SK-N-SH (cell line): ENCODE results near the genes GATD3, PFKL, KRTAP10-12 and PTTG1IP.

DNA sequence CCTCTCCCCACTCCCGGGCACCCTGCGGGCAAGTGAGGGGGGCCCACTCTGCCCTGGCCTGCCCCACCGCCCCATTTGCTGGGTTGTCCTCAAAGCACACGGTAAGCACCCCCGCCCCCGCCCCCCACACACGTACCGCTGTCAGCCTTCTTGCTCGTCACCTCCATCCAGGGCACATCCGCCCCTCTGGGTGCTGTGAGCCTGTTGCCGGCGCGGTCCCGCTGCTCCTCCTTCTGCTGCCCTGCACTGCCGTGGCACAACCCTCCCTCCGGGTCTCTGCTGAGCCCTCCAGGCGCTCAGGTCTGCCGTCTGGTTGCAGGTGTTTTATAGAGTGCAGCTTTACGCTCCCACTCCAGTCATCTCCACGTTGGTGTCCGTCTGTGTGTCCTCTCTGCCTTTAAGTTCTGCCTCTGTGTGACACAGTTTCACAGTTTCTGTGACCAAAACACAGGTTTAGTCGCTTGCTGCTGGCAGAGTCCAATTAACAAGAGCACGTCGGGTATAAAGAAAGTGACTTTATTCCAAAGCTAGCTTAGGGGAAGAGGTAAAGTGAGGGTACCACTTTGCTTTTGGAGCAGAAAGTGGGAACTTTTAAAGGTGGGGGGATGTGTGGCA lies 52.1 kb downstream of the AGPAT3 start:
- RRBS = 64% methylated on average over 6 of the region's 24 CpGs
CAGE:
- cytosol, long polyA plus RNA = no peak
- long polyA plus RNA = no peak
- nucleus, long polyA plus RNA = no peak

GRCh38 chr21:43929089-43930151 lies 64.4 kb downstream of the AGPAT3 start:
- RRBS = 97% methylated on average over 9 of the region's 42 CpGs
CAGE:
- cytosol, long polyA plus RNA = no peak
- long polyA plus RNA = no peak
- nucleus, long polyA plus RNA = no peak

GRCh38 chr21:43982058-43983028 lies 29.8 kb upstream of the TRAPPC10 start:
- RRBS = 95% methylated on average over 7 of the region's 46 CpGs
CAGE:
- cytosol, long polyA plus RNA = no peak
- long polyA plus RNA = no peak
- nucleus, long polyA plus RNA = no peak

- RRBS = no CpG with 5 or more reads among the region's 38 CpGs
CAGE:
- cytosol, long polyA plus RNA = no peak
- long polyA plus RNA = no peak
- nucleus, long polyA plus RNA = no peak
Observed at GRCh38 chr21:43984938-43985918, 26.9 kb upstream of the TRAPPC10 start.

DNA sequence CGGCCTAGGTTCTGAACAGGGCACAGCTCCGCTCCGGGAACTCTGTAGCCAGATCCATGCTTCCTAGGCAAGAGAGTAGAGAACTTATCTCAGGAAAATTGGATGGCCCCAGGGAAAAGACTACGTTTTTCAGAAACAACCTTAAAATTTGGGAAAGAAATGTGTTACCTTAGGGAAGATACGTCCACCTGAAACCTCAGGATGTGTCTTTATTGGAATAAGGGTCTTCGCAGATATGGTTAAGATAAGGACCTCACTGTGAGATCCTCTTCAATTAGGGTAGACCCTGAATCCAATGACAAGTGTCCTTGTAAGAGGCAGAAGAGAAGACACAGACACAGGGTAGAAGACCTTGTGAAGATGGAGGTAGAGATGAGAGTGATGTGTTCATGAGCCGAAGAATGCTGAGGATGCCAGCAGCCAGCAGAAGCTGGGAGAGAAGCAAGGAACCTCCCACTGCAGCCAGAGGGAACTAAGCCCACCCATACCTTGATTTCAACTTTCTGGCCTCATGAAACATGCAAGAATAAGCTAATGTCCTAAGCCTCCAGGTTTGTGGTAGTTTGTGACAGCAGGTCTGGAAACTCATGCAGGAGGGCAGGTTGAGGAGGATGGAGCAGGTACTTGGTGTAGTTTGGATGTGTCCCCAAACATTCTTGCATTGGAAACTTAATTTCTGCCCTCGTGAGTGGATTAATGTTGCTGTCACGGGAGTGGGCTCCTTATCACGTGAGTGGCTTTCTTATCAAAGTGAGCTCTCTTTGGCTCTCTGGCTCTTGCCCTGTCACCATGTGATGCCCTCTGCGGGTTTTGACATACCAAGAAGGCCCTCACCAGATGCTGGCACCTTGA lies 22.6 kb downstream of the TRAPPC10 start:
- RRBS = no CpG with 5 or more reads among the region's 11 CpGs
CAGE:
- cytosol, long polyA plus RNA = no peak
- long polyA plus RNA = no peak
- nucleus, long polyA plus RNA = no peak

DNA sequence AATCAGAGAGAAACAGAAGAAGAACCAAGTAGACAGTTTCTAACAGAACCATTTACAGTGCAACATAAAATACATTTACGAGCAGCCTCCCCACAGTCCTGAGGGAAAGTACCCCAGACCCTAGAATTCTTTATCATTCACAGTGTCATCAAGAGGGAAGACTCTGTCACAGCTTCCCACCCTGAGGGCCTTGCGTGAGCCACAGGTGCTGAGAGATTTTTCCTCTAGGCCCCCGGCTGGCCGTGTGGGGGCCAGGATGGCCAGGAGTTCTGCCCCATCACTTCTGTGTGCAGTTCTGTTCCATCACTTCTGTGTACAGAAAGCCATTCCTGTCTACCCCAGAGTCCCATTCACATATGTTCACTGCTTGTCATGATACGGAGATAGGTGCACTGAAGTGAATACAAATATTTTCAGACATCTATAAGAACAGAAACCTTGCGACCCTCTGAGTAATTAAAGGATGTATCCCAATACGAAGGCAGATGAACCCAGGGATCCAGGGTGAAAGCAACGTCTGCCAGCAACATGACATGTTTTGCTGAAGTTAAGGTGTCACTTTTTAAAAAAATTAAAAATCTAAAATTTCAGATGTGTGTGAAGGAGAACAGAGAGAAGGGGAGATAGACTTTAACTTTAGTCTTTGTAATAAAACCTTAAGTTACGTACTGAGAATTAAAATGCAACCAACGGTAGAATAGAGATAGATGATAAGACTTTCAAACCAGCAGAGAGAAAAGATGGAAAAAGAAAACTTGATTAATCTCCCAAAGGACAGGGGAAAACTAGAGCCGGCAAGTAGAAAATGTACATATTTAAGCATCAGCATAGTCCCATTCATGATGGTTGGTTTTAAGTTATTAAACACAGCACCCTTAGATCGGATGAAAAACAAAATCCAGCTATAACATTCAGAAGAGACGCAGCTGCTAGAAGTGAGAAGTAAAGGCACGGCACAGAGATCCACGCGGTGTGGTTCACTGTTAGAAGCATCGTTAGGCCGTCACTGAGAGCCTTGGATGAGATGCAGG lies 24.4 kb downstream of the TRAPPC10 start:
- RRBS = no CpG with 5 or more reads among the region's 18 CpGs
CAGE:
- cytosol, long polyA plus RNA = no peak
- long polyA plus RNA = no peak
- nucleus, long polyA plus RNA = no peak

DNA sequence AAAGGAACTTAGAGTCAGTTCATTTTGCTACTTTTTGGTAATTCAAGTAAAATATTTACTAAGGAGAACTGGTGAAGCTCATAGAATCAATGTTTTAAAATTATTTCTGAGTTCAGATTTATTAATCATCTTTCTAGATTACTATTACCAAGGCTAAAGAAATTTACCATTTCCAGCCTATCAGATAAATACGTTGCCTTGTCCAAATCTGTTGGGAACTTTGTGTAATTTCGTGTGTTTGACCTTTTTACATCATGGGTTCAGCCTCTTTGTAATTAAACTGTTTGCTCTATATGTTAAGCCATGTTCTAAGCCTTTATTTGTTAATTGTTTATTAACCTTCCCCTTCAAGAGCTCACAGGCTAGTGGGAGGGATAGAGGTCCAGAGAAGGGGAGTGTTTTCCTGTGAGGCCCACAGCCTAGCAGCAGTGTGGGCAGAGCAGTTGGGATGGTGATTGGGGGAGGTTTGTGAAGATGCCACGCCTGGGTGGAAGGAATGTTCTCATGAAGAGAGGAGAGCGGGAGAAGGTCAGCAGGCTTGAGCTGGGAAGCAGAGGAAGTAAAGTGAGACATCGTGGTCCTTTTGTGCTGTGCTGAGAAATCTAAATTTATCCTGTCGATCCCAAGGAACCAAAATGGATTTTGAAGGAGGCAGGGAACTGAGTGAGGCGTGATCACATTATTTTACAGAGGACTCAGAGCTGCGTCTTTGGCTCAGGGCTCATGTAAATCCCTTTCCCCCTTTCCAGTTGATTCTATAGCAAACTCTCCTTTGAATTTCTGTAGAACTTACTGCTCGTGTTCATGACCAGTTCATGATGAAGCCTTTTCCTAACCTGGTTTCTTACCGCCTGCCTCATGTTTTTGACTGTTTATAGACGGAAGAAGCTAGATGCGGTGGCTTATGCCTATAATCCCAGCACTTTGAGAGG lies 42.6 kb downstream of the TRAPPC10 start:
- RRBS = no CpG with 5 or more reads among the region's 12 CpGs
CAGE:
- cytosol, long polyA plus RNA = no peak
- long polyA plus RNA = no peak
- nucleus, long polyA plus RNA = no peak

DNA sequence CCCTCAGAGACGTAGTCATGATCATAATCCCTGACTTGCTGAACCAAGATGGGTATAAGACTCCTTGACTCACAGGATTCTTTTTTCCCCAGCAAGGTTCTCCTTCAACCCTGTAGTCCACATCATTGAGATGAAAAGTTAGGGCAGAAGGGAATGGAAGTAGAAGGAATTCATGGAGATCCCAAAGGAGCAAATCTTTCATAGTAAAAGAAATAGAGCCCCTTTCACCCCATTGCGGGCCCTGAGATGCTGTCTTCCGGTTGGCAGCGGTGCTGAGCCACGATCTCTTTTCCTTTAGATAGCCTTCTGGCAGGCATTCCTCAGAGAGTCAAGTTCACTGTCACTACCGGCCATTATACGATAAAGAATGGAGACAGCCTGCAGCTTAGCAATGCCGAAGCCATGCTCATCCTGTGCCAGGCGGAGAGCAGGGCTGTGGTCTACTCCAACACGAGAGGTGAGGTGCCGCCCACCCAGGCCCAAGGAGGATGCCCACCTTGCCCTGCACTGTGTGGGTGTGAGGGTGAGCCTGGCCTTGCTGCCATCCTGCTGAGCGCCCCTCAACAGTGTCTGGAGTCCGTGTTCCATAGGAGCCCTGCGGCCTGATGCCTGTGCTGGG lies 20.6 kb upstream of the PWP2 start:
- RRBS = 95% methylated on average over 4 of the region's 14 CpGs
CAGE:
- cytosol, long polyA plus RNA = no peak
- long polyA plus RNA = no peak
- nucleus, long polyA plus RNA = no peak

GRCh38 chr21:44133245-44133828 lies at the start of gene GATD3:
Gene GATD3, plus strand, starts transcription at chr21:44133683.
- RRBS = 2% methylated on average over 18 of the region's 58 CpGs
CAGE:
- cytosol, long polyA plus RNA = no peak
- long polyA plus RNA = no peak
- nucleus, long polyA plus RNA = no peak

DNA sequence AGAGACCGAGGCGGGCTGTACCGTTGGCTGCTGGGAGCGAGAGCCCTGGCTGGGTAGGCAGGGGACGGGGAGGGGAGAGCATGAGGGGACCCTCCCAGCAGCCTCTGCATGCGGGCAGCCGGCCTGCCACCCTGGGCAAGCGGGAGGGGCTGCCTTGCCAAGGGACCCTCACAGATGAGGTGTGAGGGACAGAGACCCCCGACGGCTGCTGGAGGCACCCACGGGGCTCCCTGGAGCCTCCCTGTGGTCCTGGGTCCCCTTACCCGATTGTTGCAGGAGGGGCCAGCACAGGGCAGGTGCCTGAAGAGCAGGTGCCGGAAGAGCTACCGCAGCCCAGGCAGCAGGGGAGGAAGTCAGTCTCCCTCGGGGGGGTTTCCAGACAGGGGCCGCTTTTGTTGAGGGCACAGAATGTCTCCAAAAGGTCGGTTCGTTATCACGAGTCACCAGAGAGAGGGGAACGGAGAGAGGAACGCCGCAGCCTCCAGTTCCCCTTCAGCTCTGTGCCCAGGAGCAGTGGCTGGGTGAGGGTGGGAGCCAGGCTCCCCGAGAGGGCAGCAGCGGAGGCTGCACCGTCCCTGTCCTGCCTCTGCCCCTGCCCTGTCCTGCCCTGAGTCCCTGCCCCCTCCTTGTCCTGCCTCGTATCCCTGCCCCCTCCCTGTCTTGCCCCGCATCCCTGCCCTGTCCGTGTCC lies 26.2 kb downstream of the GATD3 start:
- RRBS = no CpG with 5 or more reads among the region's 28 CpGs
CAGE:
- cytosol, long polyA plus RNA = no peak
- long polyA plus RNA = no peak
- nucleus, long polyA plus RNA = no peak

DNA sequence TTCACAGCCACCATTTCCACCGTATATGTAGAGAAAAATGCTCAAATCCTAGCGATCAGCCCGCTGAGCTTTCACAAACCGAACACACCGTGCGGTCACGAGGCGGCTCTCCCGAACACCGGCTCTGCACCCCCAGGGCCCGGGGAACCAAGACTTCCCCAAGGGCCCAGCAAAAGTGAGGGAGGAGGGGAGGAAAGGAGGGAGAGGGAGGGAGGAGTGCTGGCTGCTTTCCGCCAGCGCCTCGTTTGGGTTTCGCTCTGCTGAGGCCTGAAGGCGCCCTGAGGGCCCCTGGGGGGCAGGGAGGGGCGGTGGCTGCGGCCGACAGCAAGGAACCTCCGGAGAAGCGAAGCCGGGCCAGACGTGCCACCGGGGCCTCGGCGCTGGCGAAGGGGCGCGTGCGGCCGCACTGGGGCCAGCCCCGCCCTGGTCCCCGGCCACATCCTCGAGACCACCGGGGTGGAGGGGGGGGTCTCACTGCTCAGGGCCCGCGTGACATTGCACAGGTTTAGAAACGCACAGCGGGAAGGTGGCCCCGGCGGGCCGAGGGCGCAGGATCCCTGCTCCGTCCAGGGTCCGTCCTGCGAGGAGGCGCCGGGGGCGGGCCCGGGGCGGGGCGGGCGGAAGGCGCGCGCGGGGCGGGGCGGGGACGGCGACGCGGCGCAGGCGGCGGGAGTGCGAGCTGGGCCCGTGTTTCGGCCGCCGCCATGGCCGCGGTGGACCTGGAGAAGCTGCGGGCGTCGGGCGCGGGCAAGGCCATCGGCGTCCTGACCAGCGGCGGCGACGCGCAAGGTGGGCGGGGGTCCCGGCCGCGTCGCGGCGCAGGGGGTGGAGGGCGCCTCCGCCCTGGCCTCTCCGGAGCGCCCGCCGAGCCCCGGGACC lies at the start of gene PFKL:
Gene PFKL, plus strand, starts transcription at position 652 of the 879 bp plus-strand sequence.
- RRBS = 2% methylated on average over 32 of the region's 99 CpGs
CAGE:
- cytosol, long polyA plus RNA = no peak
- long polyA plus RNA = no peak
- nucleus, long polyA plus RNA = no peak

DNA sequence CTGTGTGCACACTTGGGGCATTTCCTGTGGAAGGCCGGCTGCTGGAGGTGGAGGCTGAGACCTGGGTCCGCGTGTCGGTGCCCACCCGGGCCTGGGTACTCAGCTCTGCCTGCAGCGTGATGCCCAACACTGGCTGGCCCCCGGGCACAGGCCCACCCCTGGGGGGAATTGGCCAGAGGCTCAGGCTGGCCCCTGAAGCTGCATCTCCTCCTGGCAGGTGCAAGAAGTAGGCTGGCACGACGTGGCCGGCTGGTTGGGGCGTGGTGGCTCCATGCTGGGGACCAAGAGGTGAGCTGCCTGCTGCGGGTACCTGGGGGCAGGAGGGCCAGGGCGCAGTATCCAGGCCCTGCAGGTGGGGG lies 17.3 kb downstream of the CFAP410 start:
- RRBS = 97% methylated on average over 10 of the region's 13 CpGs
CAGE:
- cytosol, long polyA plus RNA = no peak
- long polyA plus RNA = no peak
- nucleus, long polyA plus RNA = no peak

DNA sequence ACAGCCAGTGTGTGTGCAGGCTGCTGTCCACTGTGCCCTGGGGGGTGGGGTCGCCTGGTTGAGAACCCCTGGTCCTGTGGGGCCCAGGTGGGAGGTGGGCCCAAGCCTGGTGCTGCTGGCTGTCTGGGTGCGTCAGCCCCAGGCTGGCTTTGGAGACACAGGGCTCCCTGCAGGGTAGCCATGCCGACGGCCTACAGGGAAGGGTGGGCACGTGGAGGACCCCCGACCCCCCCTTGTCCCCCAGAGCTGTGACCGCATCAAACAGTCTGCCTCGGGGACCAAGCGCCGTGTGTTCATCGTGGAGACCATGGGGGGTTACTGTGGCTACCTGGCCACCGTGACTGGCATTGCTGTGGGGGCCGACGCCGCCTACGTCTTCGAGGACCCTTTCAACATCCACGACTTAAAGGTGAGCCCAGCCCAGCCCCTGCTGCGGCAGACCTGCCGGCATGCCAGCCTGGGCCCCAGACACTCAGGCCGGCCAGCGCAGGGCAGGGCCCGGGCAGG lies 14.9 kb downstream of the CFAP410 start:
- RRBS = 100% methylated on average over 1 of the region's 23 CpGs
CAGE:
- cytosol, long polyA plus RNA = no peak
- long polyA plus RNA = no peak
- nucleus, long polyA plus RNA = no peak

DNA sequence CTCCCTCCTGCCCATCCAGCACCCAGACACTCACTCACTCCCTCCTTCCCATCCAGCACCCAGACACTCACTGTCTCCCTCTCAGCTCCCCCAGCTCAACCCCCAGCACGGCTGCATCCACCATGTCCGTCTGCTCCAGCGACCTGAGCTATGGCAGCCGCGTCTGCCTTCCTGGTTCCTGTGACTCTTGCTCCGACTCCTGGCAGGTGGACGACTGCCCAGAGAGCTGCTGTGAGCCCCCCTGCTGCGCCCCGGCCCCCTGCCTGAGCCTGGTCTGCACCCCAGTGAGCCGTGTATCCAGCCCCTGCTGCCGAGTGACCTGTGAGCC lies at the start of gene KRTAP10-12:
Gene KRTAP10-12, plus strand, starts transcription at position 93 of the 328 bp plus-strand sequence.
- RRBS = no CpG with 5 or more reads among the region's 11 CpGs
CAGE:
- cytosol, long polyA plus RNA = no peak
- long polyA plus RNA = no peak
- nucleus, long polyA plus RNA = no peak

DNA sequence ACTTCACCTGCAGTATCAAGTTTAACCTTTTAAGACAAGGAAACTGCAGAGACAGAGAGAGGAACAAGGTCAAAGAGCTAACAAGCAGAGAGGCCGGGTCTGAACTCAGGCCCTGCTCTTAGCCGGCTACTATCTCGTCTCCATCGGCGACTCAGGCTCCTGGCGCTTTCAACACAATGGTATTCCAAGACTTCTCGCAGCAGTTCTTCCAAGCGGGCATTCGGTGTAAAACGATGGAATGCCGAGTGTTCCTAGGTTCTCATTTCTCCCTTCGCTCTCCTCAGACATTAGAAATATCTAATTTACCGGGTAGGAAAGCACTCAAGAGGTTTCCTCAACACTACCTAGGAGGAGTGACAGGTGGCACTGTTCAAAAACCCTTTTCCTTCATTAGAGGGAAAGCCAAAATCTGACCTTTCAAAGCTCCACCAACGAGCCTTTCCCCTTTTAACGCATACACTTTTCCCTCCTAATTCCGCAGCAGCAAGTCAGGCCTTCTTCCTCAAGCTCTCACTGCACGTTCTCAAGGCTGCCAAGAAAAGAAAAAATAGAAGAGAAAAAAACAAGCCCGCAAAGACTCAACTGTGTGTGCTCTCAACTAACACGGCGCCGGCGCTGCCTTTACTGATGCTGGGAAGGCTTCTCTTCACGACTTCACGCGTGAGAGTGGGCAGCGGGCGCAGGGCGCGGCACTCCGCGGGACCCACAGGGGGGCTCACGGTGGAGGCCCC lies 585 bp downstream of the UBE2G2 start:
- RRBS = no CpG with 5 or more reads among the region's 32 CpGs
CAGE:
- cytosol, long polyA plus RNA = no peak
- long polyA plus RNA = no peak
- nucleus, long polyA plus RNA = no peak

GRCh38 chr21:44817242-44817789 lies 546 bp downstream of the SUMO3 start:
- RRBS = 1% methylated on average over 11 of the region's 58 CpGs
CAGE:
- cytosol, long polyA plus RNA = no peak
- long polyA plus RNA = no peak
- nucleus, long polyA plus RNA = no peak

DNA sequence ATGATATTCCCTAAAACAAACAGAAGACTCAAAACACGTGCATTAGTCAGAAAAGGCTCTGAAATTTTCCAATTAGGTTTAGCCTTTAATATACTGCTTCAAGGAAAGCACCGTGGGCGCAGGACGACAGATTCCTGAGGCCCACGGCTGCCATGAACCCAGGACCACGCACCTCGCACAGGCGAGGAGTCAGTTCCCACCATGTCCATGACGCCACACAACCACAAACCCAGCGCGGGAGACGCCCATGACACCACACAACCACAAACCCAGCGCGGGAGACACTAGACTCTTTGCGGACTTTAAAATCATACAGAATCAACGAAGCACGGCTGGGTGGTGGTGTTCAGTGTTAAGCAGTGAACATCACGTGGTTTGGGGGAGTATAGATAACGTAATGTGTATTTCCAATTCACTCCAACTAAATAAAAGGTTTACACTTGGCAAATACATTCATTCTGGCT lies 19.2 kb downstream of the PTTG1IP start:
- RRBS = no CpG with 5 or more reads among the region's 19 CpGs
CAGE:
- cytosol, long polyA plus RNA = no peak
- long polyA plus RNA = no peak
- nucleus, long polyA plus RNA = no peak

- RRBS = no CpG with 5 or more reads among the region's 20 CpGs
CAGE:
- cytosol, long polyA plus RNA = no peak
- long polyA plus RNA = no peak
- nucleus, long polyA plus RNA = no peak
Observed at GRCh38 chr21:44869744-44870625, 3.5 kb downstream of the PTTG1IP start.

- RRBS = no CpG with 5 or more reads among the region's 8 CpGs
CAGE:
- cytosol, long polyA plus RNA = no peak
- long polyA plus RNA = no peak
- nucleus, long polyA plus RNA = no peak
Observed at GRCh38 chr21:44870626-44871315, 2.7 kb downstream of the PTTG1IP start.

- RRBS = 2% methylated on average over 26 of the region's 101 CpGs
CAGE:
- cytosol, long polyA plus RNA = start-site peak on the minus strand at chr21:44873635-44873716, 2,060 and 4,560 reads in 2 replicates
- long polyA plus RNA = start-site peak on the minus strand at chr21:44873635-44873716, 3,725 and 3,503 reads in 2 replicates
- nucleus, long polyA plus RNA = start-site peak on the minus strand at chr21:44873635-44873697, 2,806 and 2,774 reads in 2 replicates
Observed at GRCh38 chr21:44873211-44873954, at the start of gene PTTG1IP. Gene PTTG1IP, minus strand, starts transcription at chr21:44873690.